Hair follicular keratinocyte (primary cell): ENCODE measurements around a stretch of chr1.

DNA sequence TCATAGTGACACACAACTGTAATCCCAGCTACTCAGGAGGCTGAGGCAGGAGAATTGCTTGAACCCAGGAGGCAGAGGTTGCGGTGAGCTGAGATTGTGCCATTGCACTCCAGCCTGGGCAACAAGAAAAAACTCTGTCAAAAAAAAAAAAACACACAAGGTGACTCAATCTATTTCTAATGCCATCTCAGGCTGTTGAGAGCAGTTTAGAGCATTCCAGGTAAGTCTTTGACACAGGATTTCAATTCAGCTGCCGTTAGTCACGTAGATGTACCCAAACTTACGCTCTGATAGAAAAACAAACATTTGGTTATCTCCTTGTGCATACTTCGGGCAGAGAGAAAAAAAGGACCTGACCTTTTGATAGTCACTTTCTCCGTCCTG is 15.4 kb downstream of the GREM2 start:
- RAMPAGE, long total RNA: no peak

GRCh38 chr1:243185901-243186513 is 69.1 kb downstream of the CEP170 start:
- RAMPAGE, long total RNA: no peak

- RAMPAGE, long total RNA: no peak
These were observed 88.2 kb downstream of the SDCCAG8 start for GRCh38 chr1:243344020-243344375.

DNA sequence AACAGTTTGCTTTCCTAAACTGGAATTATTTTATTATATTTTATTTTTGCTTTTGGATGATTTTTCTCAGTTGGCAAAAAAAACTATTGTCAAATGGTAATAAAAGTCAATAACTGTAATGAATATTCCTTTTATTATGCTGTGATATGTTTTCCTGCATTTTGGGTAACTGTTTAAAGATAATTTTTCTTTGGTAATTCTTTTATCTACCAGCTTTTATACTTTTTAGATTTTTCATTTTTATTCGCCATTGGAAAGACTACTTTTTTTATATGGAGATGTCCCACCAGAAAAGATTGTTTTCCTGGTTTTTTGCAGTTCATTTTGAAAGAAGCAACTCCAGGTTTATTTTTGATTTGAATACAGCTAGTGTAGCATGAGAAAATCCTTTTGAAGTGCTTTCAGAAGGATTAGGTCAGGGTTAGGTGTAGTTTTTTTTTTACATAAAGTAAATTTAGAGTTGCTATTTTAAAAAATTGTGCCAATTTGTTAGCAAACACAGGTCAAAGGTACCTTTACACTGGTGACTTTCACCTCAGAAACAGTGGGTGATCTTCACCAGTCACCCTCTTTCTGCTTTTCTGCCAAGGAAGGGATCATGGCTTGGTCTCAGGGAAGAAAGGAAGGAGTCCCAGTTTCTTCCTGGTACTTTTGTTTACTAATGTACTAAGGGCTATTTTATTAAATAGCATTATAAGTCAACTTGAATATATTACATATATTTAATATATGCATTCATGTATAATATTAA is 111.3 kb downstream of the SDCCAG8 start:
- RAMPAGE, long total RNA: no peak

DNA sequence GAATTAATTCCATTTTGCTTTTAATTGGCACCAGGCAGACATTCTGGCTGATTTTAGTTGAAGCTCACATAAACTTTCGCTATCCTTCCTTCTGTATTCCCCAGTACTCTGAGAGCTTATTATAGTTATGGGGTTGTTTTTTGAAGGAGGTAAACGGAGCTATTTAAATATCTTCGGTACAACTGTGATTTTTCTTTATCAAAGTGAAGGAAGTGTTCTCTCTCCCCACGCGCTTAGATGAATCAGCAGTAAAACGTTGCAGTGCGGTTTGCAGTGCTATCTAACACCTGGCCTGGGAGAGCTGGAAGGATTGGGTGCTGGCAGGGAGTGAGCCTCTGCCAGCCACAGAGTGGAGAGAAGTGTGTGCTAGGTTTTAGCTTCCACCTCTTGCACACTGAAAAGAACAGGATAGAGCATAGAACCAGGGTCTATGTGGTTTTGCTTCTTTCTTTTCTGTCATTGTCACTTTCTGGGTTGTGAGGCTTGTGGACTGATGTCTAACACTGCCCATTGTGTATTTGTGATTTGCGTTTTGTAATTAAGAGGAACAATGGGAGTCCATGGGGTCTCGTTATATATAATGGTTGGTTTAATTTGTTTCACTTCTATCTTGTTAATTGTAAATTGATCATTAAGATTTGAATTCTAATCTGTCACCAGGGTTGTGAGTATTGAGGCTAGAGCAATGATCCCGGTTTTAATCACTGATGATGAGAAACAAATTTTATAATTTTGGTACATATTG is 166.0 kb downstream of the SDCCAG8 start:
- RAMPAGE, long total RNA: no peak

DNA sequence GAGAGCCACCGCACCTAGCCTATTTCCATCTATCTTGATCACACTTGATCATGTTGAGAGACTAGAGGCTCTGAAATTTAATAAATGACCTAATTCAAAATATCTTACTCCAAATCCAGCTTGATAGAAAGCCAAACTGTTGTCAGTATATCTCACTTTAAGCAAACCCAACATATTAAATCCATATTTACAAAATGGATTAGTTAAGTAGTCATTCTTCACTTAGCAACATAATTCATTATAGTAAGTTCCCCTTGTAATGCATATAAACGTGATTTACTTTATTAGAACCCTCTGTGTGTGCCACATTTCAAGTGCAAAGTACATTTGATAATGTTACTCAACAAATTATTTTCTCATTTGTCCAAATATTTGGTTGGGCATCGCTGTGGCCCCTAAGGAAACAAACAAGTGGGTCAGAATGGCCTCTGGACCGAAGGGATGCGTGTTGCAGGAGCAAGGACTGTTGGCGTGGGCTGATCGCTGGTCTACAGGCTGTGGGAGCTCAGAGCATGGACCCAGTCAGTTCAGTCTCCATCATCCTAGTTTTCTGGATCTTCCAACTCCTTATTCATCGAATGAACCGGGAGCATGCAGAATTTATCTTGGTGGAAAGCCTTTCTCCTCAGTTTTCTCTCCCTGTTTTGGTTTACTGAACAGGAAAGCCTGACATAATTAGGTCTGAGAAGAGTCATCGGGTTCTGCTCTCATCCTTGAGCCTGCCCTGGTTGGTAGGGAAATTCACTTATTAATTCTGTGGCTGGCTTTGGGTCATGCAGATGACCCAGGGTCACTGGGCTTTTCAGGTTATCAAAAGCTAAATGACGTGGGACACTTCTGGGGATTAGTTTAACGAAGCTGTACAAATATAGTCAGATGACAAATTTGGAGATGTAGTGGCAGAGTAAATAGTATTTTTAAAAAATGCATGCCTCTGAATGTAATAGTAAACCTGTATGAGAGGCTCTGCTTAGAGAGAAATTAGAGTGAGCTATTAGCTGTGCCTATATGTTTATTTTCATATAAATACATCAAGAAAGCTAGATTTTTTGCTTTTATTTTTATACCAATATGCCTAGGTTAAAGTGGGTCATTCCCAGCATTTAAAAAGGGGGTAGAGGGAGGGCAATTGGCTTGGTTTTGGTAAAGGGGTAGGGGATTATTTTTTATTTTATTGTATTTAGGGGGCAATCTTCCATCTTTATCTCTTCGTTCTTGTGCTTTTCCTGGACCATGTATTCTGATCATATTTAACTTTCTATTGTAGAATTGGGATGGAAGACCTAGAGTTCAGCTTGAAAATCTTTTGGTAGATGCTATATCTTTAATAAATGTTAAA is 200.2 kb downstream of the SDCCAG8 start:
- RAMPAGE, long total RNA: no peak

- RAMPAGE, long total RNA: no peak
These were observed 245.6 kb downstream of the SDCCAG8 start for GRCh38 chr1:243501091-243502193.

- RAMPAGE, long total RNA: no peak
These were observed 247.2 kb downstream of the SDCCAG8 start for GRCh38 chr1:243502680-243503711.

- RAMPAGE, long total RNA: no peak
These were observed 290.1 kb downstream of the AKT3 start for GRCh38 chr1:243559944-243560427.

GRCh38 chr1:243713806-243714350 is 136.2 kb downstream of the AKT3 start:
- RAMPAGE, long total RNA: no peak

GRCh38 chr1:243798733-243799348 is 51.2 kb downstream of the AKT3 start:
- RAMPAGE, long total RNA: no peak

- RAMPAGE, long total RNA: no peak
These were observed 859 bp downstream of the AKT3 start for GRCh38 chr1:243848957-243849810.

DNA sequence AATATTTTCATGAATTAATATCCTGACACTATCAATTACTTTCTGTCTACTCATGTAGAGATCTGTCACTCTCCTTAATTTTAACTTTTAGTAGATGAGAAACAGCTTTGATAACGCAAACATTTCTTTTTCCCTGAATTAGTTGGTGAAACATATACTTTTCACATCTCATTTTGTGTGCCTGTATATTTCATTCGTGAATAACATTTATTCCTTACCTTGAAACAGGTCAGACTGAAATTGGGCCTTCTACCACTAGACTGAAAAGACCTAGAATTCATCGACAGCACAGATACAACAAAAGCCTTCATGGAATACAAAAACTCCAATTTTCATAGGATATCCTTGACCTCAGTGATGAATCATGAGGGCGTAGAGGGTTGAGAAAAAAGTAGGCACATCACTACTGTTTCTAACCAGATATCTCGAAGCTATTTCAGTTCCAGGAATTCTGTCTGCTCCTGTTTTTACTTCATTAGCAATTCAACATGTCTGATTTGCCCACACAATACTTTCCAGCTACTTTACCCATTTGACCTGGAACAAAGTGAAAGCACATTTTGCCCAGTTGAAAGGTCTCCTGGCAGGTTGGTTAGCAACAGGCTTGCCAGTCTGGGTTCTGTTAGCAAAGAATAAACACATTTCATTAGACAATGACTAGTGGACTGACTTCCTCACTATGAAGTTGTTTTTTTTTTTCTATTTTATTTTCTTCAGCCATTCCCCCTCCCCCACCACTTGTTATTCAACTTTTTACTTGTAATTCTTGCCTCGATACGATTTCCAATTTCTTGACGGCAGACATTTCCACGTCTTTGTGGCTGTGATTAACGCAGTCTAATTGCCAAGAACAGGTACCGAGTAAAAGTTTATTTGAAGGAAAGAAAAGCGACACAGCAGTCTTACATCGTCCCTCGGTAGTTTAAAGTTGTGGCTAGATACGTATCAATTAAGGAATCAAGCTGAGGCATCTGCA is 4.1 kb upstream of the ZBTB18 start:
- RAMPAGE, long total RNA: no peak

DNA sequence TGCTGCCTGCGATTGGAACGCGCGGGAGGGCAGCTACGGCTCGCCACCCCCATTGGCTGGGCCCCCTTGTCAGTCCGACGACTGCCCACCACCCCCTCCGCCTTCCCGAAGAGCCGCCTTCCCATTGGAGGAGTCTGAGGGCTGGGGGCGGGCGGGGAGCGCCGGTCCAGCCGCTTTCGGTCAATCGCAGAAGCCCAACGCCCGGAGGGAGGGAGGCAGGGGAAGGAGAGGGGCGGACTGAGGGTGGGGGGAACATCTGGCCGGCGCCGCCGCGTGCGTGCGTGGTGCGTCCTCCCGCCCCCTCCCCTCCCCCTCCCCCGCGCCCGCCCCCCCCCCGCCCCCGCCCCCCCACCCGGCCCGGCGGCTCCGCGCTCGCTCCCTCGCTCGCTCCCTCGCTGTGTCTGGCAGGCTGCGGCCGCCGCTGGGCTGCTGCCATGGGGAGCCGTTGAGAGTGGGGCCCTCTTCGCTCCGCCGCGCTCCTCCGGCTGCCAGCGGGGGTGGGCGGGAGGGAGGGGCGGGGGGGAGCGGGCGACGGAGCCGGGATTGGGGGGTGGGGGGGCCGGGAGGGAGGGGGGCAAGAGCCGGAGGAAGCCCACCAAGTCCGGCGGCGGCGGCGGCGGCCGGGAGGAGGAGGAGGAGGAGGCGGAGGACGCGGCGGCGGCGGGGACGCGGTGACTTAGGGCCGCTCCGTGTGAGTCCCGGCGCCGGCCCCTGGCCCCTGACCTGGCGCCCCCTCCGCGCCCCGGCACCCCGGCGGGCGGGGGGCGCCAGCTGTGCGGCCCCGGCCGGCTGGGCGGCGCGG is 2.6 kb upstream of the ZBTB18 start:
- RAMPAGE, long total RNA: no peak

DNA sequence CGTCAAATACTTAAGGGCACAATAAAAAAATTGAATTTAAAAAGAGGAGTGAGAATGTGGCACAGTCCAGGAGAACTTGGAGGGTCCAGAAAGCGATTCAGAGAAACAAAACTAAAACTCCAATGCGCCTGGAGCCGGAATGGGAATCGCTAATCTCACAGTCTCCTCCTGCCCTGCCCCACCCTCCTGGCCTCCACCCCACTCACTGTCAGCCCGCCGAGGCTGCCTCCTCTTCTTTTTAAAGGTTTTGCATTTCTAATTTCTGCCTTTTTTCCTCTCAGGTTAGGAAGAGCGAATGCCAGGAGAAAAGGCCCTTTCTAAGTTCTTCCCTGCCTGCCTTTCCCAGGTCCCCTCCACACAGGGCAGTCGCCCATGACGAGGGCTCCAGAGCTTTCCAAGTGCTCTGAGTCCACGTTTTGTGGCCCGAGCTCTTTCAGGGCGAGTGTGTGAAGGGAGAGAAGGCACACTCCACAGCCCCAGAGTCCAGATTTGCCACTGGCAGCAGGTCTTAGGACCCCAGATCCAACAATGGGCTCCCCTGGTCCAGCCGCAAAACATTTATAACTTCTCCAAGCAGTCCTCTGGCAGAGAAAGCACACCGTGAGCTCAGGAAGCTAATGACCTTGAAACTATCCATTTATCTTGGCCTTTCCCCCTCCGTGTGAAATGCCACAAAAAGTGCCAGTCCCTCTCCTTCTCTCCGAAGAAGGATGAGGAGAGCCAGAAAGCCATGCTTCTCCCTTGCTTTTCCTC is 135.5 kb downstream of the ZBTB18 start:
- RAMPAGE, long total RNA: no peak

GRCh38 chr1:244300789-244301396 is 51.5 kb upstream of the C1orf100 start:
- RAMPAGE, long total RNA: no peak

GRCh38 chr1:244301847-244302267 is 50.6 kb upstream of the C1orf100 start:
- RAMPAGE, long total RNA: no peak

- RAMPAGE, long total RNA: no peak
These were observed 49.4 kb upstream of the C1orf100 start for GRCh38 chr1:244302808-244303753.

DNA sequence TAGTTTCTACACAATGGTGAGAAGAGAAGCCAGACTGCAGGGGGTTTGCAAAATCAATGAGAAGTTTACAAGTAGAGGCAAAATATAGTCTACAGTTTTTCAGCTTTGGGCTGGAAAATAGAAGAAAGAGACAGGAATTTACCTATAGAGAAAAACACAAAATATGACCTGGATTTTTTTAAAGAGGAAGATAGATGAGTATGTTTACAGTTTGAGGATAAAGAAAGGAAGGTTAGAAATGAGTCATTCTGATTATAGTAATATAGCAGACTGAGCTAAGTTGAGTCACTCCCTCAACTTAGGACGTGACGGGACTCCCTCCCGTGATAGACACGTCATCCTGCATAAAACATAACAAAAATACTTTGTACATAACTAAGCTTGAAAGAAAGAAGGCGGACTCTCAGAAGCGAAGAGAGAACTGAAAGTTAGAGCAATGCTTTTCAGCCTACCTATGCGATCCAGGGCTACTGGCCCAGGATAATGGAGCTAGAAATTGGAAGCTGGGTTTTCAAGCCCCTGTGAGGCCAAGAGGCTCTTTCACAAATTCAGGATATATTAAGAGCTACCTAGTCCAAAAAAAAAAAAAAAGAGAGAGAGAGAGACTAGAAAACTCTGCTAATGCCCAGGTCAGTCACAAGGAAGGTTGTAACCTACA is 53.0 kb upstream of the DESI2 start:
- RAMPAGE, long total RNA: no peak

GRCh38 chr1:244665621-244666538 is 13.0 kb downstream of the DESI2 start:
- RAMPAGE, long total RNA: no peak